Airway epithelial cell (primary cell): ENCODE data around the gene DNAJB7.

DNA sequence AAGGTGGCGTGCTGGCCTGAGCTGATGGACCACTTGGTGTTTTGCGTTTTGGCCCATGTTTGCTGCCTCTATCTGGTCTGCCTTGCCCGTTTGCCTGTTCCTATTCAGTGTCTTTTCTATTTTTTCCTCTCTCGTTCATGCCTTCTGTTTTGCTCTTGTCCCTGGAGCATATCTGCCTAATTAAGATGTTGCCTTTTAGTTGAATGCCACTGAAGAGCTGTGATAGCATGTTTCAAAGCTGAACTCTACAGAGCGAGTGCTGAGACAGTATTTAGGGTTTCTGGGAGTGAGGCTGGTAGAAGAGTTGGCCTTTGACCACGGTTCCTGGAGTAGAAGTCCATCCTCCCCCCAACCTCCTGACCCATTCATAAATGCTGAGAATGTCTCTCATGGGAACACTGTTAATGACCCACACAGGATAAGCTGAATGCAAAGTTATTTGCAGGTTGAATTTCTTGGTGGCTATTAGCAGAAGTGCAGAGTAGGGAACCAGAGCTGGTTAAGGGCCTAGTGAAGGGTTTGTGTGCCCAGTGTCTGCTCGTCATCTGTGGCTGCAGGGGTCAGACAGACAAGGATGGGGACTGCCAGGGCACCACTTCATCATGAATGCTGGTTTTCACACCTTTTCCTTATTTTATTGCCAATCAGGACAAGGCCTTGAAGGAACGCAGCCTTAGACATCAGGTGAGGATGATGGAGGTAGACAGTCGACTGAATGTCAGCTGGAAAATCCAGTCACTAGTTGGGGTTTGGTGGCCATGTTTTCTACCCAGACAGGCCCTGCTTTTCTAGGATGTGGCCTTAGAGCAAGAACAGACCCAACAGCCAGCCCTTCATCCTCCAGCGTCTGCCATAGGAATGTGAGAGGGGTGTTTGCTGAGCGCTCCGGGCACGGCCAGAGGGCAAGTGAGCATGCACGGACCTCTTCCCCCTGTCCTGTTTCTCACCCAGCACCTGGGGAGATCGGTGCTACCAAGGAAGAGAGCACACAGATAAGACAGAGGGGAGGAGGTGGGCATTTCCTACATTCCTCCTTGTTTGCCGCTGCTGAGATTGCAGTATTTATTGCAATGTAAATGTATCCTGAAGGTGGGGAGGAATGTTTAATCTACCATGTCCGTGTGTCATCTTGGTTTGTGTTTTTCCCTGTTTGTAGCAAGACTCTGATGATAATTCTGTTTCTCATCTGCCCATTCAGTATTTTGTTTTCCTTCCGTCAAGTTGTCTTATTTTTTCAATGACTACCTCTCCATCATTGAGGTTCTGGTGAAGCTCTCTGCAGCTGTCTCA lies 5.3 kb upstream of the ATF4 start:
- RAMPAGE, long total RNA, result no peak

GRCh38 chr22:39534350-39535322 lies 2.1 kb upstream of the RPS19BP1 start:
- RAMPAGE, long total RNA, result no peak

DNA sequence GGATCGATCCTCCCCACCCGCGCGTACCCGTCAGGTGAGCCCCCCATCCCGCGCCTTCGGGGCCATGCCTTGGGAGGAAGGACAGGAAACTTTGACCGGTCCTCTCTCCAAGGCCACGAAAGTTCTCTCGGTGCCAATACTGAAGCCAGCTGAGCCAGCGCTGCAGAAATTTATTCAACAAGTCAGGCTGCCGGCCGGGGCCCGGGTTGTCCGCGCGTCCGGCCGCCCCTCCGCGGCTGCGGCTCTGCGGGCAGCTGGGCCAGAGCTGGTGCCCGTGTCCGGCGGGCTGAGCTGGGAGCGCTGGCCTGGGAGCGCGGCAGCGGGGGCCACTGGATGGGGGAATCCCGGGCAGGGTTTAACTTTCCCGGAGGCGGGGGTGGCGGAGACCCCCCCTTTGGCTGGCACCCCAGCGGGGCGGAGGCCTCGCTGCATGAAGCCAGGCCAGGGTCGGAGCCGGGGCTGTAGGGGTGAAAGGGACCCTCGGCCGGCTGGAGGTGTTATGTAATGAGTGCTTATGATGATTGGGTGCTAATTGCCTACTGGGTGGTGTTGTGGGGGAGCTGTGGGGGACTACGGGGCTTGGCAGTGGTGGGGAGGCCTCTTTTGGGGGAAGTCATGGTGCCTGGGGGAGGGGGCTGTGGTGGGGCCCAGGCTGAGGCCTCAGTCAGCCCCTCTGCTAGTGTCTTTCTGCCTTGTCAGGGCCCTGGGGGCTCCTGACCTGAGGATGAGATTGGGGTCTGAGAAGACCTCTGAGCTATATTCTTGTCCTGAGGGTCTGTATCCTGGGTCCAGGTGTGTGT lies 12.2 kb upstream of the CACNA1I start:
- RAMPAGE, long total RNA, result no peak

GRCh38 chr22:39663692-39664132 lies 93.2 kb downstream of the CACNA1I start:
- RAMPAGE, long total RNA, result no peak

GRCh38 chr22:39921289-39921510 lies 20.3 kb downstream of the GRAP2 start:
- RAMPAGE, long total RNA, result no peak

DNA sequence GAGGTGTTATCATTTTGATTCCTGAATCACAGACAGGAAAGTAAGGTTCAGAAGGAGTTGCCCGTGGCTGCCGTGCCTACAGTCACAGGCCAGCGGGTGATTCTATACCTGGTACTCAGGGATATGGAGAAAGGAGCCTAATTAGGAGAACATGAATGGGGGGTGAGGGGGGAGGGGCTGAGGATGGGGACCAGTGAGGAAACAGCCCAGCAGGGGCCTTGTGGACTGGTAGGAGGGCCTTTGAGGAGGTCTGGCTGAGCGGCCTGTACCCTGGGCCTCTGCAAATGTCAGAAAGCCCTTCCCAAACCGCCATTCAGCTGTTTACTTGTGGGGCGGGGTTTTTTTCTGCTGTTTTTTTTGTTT lies 3.6 kb downstream of the FAM83F start:
- RAMPAGE, long total RNA, result no peak

DNA sequence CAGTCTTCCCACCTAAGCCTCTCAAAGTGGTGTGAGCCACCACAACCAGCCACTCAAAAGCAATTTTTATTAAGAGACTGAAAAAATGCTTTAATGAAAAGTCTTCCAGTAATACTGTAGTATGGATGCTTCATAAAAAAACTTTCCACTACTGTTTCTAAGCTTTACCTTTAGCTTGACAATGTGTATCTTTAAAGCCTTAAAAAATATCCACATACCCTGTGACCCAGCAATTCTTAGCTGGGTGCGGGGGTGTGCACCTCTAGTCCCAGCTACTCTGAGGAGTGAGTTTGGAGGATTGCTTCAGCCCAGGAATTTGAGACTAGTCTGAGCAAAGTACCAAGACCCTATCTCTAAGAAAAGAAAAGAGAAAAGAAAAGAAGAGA lies 81.9 kb downstream of the FAM83F start:
- RAMPAGE, long total RNA, result no peak

DNA sequence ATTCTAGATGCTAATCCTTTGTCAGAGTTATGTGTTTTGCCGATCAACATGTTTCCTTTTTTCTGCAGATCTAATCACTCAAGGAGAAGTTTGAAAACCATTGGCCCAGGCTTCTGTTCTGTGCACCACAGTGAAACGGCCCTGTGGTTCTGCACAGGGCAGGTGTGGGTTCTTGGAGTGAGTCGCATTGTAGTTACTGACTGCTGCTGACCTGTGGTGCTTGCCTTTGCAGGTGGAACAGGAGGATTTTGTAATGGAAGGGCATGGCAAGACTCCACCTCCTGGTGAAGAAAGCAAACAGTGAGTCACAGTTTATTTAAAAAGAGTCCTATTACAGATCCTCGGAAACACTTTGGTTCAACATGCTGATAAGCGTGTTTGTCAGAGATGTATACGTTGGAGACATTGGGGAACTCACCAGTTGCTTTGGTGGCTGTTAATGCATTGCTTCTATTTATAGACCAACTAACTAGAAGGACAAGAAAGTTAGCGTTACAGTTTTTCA lies 21.8 kb upstream of the TNRC6B start:
- RAMPAGE, long total RNA, result no peak

DNA sequence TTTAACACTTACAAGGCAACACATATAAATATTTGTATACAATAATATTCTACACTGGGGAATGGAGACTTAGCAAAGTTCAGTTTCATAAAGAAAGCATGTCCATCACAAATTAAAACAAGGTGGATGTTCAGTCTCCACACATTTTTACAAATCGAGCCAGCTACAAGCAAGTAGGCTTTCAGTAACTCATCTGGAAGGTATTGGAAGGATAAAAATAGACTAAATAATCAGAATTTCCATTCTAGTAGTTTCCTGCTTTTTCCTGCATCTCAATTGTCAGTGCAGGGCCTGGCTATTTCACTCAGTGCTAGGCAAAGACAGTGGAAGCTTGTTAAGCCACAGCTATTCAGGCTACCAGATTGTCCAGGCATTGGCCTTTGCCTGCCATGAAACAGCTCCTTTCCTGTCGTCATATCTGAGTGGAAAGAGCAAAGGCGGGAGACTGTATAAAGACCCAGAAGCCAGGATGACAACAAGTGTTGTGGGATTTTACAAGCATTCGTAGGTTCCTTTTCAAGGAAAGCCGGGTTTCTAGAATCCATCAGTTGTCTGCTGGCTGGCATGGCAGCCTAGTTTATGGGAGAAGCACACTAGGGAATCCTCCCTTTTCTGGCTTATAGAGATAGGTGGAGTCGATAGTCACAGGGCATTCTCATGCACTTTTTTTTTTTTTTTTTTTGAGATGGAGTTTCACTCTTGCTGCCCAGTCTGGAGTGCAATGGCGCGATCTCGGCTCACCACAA lies 2.1 kb upstream of the TNRC6B start:
- RAMPAGE, long total RNA, result no peak

GRCh38 chr22:40194167-40194541 lies 16.4 kb downstream of the TNRC6B start:
- RAMPAGE, long total RNA, result no peak

- RAMPAGE, long total RNA, result no peak
Measured at GRCh38 chr22:40204118-40204923, 26.6 kb downstream of the TNRC6B start.

- RAMPAGE, long total RNA, result no peak
Measured at GRCh38 chr22:40211358-40211749, 33.6 kb downstream of the TNRC6B start.

DNA sequence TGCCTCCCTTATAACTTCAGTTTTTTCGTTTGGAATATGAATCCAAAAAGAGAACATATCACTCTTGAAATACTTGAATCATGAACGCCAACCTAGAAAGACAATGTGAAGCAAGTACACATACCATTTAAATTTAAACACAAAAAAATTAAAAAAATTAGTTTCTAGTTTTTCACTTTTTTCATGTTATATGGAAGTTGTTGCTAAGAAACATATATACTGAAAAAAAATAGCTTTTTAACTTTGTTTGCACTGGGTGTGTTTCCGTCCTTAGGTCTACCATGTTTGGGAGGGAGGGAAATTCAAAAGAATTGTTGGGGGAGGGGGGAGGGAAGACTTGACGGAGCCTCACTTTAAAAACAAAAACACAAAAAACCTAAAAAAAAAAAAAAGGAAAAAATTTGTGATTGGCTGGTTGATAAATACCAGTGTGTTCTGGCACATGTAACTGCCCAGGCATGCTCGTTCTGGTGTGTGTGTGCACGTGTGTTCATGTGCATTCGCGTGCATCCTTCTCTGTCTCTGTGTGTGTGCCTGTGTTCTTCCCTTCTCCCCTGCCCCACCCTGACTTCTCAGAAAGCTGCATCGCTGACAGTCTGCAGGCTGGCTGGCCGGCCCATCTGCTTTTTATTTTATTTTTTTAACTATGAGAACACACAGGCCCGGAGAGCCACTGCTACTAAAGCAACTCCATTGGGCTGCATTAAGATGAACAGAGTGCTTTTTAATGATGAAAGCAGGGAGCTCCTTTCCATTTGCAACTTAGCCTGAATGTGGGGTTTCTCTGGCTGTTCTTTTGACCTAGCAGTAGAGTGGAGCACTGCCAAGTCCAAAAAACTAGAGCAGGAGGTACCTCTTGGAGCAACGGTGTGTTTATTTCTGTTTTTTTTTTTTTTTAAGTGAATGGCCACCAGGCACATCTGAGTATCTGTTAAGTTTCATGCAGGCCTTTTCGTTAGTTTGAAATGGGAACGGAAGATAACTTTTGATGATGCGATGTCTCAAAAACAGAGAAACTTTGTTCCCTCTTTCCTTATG lies 22.6 kb upstream of the ADSL start:
- RAMPAGE, long total RNA, result no peak

DNA sequence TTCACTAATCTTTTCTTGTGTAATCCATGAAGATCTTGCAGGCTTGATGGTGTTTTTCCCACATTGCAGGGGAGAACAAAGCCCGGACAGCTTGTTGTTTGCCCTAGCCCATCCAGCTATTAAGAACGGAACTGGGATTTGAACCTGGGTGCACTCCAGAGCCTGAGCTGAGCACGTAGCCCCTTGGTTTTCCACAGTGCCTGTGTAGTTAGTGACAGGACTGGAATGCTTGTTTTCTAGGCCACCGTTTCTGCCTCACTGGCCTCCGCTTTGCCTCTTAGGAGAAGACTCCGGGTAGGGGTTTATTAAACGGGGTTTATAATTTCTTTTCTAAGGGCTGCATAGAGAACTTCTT lies 736 bp downstream of the ADSL start:
- RAMPAGE, long total RNA, result no peak

GRCh38 chr22:40396822-40397362 lies 26.5 kb downstream of the SGSM3 start:
- RAMPAGE, long total RNA, result no peak

- RAMPAGE, long total RNA, result no peak
Measured at GRCh38 chr22:40586689-40587143, 49.8 kb downstream of the MRTFA start.

DNA sequence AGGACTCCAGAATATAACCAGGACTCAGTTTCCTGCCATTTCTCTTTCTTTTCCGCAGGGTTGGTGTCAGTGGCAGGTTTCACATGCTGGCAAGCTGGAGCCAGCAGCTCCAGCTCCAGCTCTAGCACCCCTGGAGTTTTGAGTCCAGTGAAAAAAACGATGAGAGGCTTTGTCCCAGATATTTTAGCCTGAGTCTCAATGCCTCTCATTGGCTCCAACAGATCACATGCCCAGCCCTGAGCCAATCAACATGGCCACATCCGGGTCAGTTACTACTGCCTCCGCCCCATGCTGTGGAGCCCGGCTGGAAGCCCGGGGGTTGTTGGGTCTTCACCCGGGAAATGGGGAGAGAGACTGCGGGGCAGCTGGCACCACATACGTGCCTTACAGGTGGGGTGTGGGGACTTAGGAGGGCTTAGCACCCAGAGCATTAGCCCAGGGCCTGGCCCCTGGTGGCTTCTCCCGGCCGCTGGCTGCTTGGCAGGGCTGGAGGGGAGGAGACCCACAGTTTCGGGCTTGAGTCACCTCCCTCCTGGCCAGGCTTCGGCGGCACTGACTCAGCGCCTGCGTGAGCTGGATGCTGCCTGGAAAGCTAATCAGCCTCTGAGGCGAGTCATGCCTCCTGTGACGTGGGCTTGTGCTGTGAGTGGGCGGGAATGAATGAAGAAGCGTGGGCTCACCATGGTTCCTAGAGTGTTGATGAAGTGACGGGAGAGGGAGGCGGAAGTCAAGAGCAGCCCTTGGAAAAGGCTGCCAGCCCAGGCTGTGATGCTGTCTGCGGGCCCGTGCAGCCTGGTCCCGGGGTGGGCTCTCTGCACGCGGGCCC lies 15.3 kb upstream of the MRTFA start:
- RAMPAGE, long total RNA, result no peak

- RAMPAGE, long total RNA, result no peak
Measured at GRCh38 chr22:40746720-40747195, 67.5 kb downstream of the MCHR1 start.

GRCh38 chr22:40861640-40862482 lies at the start of gene DNAJB7:
Gene DNAJB7, minus strand, starts transcription at chr22:40862113.
- RAMPAGE, long total RNA, result no peak

GRCh38 chr22:40972966-40973599 lies 21.9 kb downstream of the RBX1 start:
- RAMPAGE, long total RNA, result no peak